Gastroesophageal sphincter (tissue), 4 donors: ENCODE data around the genes INTS15, C1GALT1 and RPA3.

GRCh38 chr7:6385127-6385800, 10.9 kb downstream of the RAC1 start:
- PRO-cap: no peak
- RAMPAGE, long total RNA, 4 experiments: no peak in any of the 4 experiments

GRCh38 chr7:6402094-6403185, 28.1 kb downstream of the RAC1 start:
- PRO-cap: no peak
- RAMPAGE, long total RNA, 4 experiments: no peak in any of the 4 experiments

DNA sequence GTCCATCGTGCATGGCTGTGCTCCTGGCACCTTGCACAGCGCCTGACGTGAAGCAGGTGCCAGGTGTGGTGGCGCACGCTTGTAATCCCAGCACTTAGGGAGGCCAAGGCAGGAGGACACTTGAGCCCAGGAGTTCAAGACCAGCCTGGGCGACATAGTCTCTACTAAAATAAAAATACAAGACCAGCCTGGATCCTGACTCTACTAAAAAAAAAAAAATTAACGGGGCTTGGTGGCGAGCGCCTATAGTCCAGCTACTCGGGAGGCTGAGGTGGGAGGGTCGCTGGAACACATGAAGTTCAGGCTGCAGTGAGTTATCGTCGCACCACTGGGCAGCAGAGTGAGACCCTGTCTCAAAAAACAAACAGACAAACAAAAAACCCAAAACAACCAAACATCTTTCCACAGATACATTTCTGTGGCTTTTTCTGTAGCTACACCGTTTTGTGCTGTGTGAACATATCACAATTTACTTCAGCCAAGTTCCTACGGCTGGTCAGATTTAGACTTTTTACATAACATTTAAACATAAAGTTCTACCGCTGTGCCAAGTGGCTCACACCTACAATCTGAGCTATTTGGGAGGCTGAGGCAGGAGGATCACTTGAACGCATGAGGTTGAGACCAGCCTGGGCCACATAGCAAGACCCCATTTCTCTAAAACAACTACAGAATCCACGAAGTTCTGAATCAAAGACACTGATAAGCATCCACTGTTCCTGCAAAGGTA, 30.5 kb downstream of the DAGLB start:
- PRO-cap: unidirectional peak, plus-strand start at position 534 of the sequence
- RAMPAGE, long total RNA, 4 experiments: no peak in any of the 4 experiments

DNA sequence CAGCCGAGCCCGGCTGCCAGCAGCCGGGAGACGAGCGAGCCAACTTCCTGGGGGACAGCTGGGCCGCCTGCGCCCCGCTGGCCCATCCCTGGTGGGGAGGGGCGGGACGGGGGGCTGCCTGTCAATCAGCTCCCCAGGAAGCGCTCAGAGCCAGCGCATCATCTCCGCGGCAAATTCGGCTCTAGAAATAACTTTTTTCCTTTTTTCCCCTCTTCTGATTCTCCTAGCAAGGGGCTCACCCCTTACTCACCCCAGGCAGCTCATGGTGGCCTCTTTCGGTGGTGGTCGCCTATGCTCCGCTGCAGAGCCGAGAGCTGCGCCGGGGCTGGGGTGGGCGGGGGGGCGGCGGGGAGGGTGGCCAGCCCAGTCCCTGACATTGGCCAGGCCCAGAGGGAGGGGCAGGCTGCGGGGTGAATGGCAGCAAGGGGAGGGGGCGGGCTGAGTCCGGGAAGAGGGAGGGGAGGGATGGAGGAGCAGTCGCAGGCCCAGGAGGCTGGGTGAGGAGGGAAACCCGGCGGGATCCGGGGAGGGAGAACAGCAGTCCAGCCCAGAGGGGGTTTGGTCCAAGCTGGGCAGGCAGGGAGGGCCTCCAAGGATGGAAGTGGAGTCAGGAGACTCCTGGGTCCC, 14.6 kb downstream of the GRID2IP start:
- PRO-cap: no peak
- RAMPAGE, long total RNA, 4 experiments: no peak in any of the 4 experiments

GRCh38 chr7:6589690-6590496, at the start of gene INTS15:
Gene INTS15 (plus strand): TSS chr7:6590021.
- PRO-cap: bidirectional peak, plus-strand start at chr7:6590021, minus-strand start at chr7:6589830
- RAMPAGE, long total RNA, 4 experiments: no peak in any of the 4 experiments

DNA sequence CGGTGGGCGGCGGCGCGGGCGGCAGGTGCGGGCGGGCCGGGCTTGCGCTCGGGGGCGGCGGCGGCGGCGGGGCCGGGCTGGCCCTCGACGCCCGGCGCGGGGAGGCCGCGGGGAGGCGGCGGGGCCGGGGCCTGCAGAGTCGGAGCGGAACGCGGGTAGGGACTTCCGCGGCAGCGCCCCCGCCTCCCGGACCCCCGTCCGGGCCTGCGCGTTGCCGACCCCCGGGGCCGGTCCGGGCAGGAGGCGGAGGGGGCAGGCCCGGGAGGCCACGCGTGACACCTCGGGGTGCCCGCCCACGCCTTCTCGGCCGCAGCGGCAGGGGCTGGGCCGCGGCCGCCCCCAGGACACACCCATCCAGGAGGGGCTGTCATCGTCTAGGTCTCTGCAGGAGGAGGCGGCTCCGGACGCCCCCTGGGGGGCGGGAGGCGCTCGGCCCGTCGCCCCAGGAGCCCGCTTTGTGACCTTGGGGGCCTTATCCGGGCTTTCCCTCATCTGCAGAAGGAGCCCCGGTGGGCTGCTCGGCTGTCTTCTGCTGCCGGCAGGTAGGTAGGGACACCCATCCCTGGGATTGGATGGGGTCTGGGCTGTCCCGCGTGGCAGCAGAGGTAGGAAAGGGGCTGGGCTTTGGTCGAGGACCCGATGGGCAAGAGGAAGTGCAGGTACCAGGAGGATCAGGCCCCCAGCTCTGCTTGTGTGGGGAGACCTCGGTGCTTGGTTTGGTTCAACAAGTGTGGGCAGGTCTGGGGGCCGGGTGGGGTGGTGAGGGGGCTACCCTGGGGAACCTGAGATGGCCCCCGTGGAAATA, 552 bp downstream of the ZNF316 start:
- PRO-cap: no peak
- RAMPAGE, long total RNA, 4 experiments: no peak in any of the 4 experiments

- PRO-cap: no peak
- RAMPAGE, long total RNA, 4 experiments: start-site peak on the plus strand in 1 of 4 experiments, at chr7:6642319-6642412 at its widest, 19 reads per replicate
Measured at GRCh38 chr7:6642122-6642550, 5.0 kb downstream of the ZNF316 start.

DNA sequence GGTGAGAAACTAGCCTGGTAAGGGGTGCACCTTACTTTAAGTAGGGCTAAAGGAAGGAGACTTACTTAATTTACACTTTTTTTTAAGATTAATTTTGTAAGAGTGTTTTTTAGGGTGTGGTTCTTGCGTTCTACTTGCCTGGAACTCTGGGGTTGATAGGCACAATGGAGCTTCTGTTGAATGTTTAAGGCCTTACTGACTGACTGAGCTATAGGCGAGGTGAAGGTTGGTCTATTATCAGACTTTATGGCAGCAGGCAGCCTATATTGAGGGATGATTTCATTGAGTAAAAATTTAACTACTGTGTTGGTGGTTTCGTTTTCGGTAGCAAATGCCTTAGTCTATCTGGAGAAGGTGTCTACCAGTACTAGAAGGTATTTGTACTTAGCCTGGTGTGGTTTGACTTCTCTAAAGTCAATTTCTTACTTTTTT, 164.3 kb upstream of the CCZ1B start:
- PRO-cap: no peak
- RAMPAGE, long total RNA, 4 experiments: no peak in any of the 4 experiments

GRCh38 chr7:7182462-7183663, at the start of gene C1GALT1:
Gene C1GALT1 (plus strand): TSS chr7:7182544.
- PRO-cap: bidirectional peak, plus-strand start at chr7:7182544, minus-strand start at chr7:7182383; bidirectional peak, plus-strand start at chr7:7183249, minus-strand start at chr7:7183167; unidirectional peak, minus-strand start at chr7:7183399
- RAMPAGE, long total RNA, 4 experiments: start-site peak on the plus strand in 2 of 4 experiments, at chr7:7182605-7182667 at its widest, 52 to 98 reads per replicate

- PRO-cap: no peak
- RAMPAGE, long total RNA, 4 experiments: no peak in any of the 4 experiments
Measured at GRCh38 chr7:7184638-7185363, 2.5 kb downstream of the C1GALT1 start.

DNA sequence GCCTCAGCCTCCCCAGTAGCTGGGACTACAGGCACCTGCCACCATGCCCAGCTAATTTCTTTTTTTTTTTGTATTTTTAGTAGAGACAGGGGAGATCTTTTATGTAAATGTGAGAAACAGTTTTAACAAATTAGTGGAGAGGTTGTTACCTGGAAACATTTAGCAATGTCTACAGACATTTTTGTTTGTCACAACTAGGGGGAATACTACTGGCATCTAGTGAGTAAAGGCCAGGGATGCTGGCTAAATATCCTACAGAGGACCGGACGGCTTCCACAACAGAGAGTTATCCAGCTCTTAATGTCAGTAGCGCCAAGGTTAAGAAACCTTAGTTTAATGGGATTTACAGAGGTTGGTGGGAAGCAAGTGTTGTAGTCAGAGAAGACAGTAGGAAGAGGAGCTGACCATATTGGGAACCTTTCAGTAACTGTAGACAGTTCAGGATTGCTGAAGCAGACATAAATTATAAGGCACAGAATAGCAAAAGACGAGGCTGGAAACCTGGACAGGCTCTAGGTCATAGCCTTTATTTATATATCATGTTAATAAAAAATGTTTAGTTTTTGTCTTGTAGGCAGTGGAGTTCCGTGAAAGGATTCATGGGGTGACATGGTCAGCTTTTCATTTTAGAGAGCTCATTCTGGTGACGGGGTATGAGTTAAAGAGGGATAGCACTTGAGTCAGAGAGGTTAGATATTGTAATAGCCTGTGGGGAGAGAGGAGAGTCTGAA, 5.2 kb downstream of the C1GALT1 start:
- PRO-cap: no peak
- RAMPAGE, long total RNA, 4 experiments: no peak in any of the 4 experiments

DNA sequence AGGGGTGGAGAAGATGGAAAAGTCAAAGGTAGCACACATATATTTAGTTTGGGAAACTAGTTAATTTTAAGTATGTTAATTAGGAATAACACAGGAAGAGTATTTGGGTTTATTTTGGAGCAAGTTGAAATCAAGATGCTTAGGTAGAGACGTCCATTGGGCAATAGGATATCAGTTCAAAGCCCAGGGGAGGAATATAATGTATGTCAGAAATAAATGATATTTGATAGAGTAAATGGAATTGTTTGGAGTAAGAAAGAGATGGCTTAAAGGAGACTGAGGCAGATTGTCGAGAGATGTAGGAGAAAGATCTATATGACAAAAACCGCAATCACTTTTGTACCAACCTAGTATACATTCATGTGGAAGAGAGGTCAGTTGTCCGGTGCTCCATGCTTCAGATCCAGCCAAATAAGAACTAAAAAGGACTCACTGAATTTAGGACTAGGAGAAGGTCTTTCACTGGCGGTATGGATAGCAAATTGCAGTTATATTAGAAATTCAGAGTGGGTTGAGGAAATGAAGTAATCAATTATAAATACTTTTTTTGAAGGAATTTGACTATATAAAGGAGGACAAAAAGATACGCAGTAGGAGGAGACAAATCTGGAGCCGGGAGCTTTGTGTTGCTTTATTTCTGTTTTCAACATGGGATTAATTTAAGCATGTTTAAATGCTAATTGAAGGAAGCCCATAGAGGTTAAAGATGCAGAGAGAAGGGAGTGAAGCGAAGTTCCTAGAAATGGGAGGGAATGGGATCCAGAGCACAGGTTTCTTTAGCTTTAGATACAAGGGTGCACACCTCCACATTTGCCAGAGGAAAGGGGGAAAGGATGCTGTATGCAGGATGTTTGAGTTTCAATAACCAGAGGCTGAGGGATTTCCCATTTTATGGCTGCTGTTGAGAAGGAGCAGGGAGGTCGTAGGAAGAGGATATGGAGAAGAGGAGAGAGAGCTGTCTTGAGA, 10.5 kb downstream of the MIOS start:
- PRO-cap: no peak
- RAMPAGE, long total RNA, 4 experiments: start-site peak on the plus strand in 1 of 4 experiments, centred at position 294 of the sequence, 7 reads per replicate

GRCh38 chr7:7699269-7699766, 19.1 kb downstream of the RPA3 start:
- PRO-cap: no peak
- RAMPAGE, long total RNA, 4 experiments: no peak in any of the 4 experiments

GRCh38 chr7:7718329-7719056, at the start of gene RPA3:
Gene RPA3 (minus strand): TSS chr7:7718607.
- PRO-cap: no peak
- RAMPAGE, long total RNA, 4 experiments: no peak in any of the 4 experiments

GRCh38 chr7:7996366-7997111, 27.9 kb downstream of the GLCCI1 start:
- PRO-cap: no peak
- RAMPAGE, long total RNA, 4 experiments: no peak in any of the 4 experiments

GRCh38 chr7:8140704-8141704, 121.0 kb downstream of the ICA1 start:
- PRO-cap: no peak
- RAMPAGE, long total RNA, 4 experiments: no peak in any of the 4 experiments

DNA sequence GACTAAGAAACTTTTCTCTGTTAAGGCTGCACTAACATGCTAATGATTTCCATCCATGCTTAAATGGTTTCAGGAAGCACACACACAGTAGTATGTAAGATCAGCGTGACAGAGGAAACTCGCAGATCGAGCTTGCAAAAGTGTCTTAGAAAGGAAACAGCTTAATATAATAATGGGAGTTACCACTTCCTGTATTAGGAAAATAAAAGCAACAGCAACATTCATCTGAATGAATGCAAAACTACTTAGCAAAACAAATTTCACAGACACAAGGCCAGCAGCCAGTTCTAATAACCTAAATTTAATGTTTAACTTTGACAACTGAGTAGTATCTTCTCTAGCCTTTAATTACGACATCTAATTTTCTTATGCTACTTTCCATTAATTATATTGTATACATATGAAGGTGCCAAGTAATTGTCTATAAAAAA, 112.6 kb downstream of the ICA1 start:
- PRO-cap: no peak
- RAMPAGE, long total RNA, 4 experiments: no peak in any of the 4 experiments

- PRO-cap: no peak
- RAMPAGE, long total RNA, 4 experiments: no peak in any of the 4 experiments
Measured at GRCh38 chr7:8213415-8213740, 48.6 kb downstream of the ICA1 start.

GRCh38 chr7:8221038-8221647, 40.8 kb downstream of the ICA1 start:
- PRO-cap: no peak
- RAMPAGE, long total RNA, 4 experiments: no peak in any of the 4 experiments

GRCh38 chr7:8386887-8387293, 46.5 kb upstream of the NXPH1 start:
- PRO-cap: no peak
- RAMPAGE, long total RNA, 4 experiments: no peak in any of the 4 experiments